ENCODE measurements around a stretch of chr2.

DNA sequence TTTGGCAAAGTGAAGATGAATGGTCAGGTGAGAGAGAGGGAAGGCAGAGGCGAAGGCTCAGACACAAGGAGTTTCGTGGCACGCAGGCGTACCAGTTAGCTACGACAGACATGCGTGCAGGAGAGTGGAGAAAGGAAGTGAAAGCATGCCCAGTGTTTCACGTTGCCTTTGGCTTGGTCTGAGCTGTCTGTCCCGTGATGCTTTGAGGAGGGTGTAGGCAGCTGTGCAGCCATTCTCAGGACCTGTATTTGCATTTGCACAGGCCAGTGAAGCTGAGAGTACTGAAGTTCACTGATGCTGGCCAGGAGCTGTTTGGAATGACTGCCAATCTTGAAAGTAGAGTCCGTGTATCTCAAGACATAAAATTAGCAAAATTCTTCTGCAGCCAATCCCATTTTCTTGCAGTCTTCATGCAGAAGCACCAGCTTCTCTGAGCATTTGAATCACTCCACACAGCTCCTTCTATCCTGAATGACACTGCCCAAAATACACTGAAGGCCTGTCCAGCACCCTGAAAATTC is 69.4 kb downstream of the HNRNPLL start:
- PRO-cap: no peak

GRCh38 chr2:38585570-38585943 is 17.2 kb downstream of the HNRNPLL start:
- PRO-cap: no peak

GRCh38 chr2:38600232-38600835 is 2.4 kb downstream of the HNRNPLL start:
- PRO-cap: no peak

DNA sequence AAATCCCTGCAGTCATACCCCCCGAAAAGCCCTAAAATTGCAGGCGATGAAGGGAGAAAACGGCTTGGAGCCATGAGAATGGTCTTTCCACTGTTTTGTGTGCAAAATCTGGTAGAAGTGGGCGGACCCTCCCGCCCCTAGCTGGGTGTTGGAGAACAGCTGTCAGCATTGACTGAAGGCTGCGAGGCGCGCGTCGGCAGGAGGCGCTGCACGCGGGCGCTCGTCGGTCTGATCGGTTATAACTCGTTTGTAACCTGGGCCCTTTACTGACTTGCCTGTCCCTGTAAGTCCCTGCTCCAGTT is 640 bp upstream of the HNRNPLL start:
- PRO-cap: no peak

GRCh38 chr2:38643569-38644280 is 22.2 kb upstream of the GALM start:
- PRO-cap: no peak

- PRO-cap: no peak
Observed at GRCh38 chr2:38682765-38682978, 16.8 kb downstream of the GALM start.

DNA sequence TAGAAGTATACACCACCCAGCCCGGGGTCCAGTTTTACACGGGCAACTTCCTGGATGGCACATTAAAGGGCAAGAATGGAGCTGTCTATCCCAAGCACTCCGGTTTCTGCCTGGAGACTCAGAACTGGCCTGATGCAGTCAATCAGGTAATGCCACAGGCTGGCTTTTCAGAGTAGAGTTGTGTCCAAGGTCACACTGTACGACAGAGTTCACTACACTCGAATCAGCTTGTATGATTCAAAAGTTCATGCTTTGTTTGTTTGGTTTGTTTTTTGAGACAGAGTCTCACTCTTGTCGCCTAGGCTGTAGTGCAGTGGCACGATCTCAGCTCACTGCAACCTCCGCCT is 19.4 kb downstream of the SRSF7 start:
- PRO-cap: no peak

GRCh38 chr2:38737246-38738192 is 13.6 kb downstream of the SRSF7 start:
- PRO-cap: no peak

DNA sequence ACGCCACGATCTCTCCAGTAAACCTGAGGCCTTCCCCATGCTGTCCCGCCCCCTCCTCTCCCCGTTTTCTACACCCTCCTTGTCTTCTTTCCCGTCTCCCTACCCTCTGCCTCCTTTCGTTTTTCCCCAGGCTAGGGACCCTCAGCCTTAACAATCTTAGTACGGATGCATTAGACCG is 263 bp upstream of the SRSF7 start:
- PRO-cap: bidirectional peak, plus-strand start at position 64 of the sequence, minus-strand start outside the sequence

- PRO-cap: bidirectional peak, plus-strand start at chr2:38827887, minus-strand start at chr2:38827801
Observed at GRCh38 chr2:38827476-38828131, 48.1 kb downstream of the DHX57 start.

- PRO-cap: no peak
Observed at GRCh38 chr2:39108668-39109024, 12.2 kb downstream of the SOS1 start.

- PRO-cap: no peak
Observed at GRCh38 chr2:39246183-39247085, 125.6 kb upstream of the SOS1 start.

DNA sequence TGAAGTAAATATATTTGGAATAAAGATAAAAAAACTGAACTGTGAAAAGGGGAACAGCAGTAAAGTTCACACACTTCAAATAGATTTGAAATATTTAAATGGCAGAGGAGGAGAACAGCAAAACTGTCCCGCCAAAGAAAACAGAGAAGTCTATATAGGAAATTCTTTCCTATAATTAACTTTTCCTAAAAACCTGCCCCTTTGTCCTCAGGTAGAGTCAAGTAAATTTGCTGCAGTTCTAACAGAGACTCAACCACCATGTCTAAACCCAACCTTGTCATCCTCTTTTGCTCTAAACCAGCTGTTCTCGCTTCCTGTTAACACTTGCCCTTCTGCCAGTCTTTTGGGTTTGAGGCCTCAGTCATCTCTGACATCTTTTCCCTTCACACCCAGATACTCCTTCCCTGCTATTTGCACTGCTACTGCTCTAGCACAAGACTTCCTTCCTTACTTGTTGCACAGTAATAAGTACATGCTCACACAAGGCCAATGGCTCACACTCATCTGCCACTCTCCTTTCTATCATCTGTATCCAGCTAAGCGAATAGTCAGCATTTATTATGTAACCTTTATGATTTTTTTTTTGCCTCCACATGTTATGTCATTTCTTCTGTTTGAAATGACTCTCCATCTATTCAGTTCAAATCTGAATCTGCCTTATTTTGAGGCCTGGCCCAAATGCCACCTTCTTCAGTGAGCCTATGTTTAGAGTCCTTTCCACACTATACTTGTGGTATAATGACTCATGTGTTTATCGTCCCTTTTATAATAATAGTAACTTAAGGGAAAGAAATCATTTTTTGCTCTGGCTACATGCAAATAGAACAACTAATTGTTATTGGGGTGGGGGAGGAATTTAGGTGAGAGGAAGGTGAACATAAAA is 145.3 kb upstream of the SOS1 start:
- PRO-cap: no peak

GRCh38 chr2:39306181-39307276 is 130.6 kb downstream of the MAP4K3 start:
- PRO-cap: no peak

GRCh38 chr2:39308396-39308793 is 128.7 kb downstream of the MAP4K3 start:
- PRO-cap: no peak

- PRO-cap: no peak
Observed at GRCh38 chr2:39321678-39322763, 115.1 kb downstream of the MAP4K3 start.

DNA sequence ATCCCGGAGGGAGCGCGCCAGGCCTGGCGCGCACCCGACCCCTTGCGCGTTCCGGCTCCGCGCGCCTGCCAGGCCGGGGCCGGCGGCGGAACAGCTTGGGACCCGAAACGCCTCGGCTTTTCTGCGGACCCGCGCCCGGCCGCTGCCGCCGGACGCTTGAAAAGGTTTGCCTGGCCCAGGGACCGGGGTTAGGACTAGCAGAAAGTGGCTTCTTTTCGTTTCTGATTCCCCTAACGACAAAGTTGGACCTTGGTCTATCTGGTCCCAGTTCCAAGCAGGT is 227 bp upstream of the MAP4K3 start:
- PRO-cap: bidirectional peak, plus-strand start at position 60 of the sequence, minus-strand start outside the sequence

- PRO-cap: no peak
Observed at GRCh38 chr2:39464773-39465409, 27.8 kb upstream of the MAP4K3 start.

GRCh38 chr2:39664899-39665774 is 580 bp upstream of the TMEM178A start:
- PRO-cap: no peak

DNA sequence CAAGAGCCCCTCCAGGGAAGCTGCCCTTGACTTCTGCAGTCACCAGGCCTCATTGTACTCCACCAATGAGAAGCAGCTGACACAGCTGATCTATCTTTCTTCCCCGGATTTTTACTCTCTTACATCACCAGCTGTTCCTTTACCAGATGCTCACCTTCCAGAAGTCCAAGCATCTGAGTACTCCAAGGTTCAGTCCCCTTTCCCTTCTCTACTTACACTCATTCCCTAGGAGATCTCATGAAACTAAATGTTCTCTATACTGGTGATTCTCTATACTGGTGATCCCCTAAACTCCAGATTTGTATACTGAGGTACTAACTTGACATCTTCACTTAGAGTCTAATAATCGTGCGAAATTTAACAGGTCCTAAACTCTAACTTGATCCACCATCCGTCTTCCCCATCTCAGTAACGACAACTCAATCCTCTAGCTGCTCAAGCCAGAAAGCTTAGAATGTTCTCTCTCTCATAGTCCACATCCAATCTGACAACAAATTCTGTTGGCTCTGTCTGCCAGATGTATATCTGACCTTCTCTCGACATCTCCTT is 25.7 kb downstream of the THUMPD2 start:
- PRO-cap: no peak

Measured in osteocyte (in vitro differentiated cells).